Choroid plexus epithelial cell (primary cell): Measurements from ENCODE around the gene NPHP1.

DNA sequence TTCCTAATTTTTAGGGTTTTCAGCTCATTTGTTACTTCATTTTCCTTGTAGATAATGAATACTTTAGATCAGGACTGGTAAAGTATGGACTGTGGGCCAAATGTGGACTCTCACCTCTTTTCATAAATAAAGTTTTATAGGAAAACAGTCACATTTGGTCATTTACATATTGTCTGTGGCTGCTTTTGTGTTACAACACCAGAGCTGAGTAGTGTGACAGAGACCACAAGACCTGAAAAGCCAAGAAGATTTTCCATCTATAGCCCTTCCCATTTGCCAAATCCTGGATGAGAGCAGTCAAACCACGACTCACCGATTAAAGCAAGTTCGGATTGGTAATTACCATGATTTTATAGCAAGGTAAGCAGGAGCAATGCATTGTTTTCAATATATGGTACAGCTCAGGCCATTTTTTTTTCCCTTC lies 9.3 kb upstream of the MALL start:
- RRBS: no CpG with 5 or more reads among the region's 3 CpGs

DNA sequence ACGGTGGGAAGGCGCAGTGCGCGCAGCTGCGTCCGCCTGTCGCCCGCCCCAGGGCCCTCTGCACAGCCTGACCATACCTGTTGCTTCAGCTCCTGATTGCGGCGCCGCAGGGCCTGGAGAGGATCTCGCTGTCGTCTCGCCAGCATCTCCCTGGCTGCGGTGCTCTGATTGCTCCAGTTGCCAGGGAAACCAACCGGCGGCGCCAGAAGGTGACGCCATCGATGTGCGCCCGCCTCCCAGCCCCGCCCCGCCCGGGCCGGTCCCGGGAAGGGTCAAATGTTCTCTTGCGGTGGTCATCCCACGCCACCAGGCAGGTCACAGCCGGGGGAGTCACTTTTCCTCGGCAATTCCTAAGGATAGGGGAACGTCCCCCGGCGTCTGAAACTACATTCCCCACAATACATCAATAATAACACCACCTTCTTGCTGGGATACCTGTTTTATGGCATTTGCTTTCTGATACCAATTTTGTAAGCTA lies at the start of gene NPHP1:
TSS of gene NPHP1 (minus strand) at position 191 of the 478 bp plus-strand sequence.
- RRBS: 2% methylated on average over 14 of the region's 34 CpGs

- RRBS: no CpG with 5 or more reads among the region's 49 CpGs
Observed at GRCh38 chr2:110610176-110610722, 33.2 kb upstream of the RGPD6 start.

- RRBS: no CpG with 5 or more reads among the region's 57 CpGs
Observed at GRCh38 chr2:110610845-110611366, 33.9 kb upstream of the RGPD6 start.

GRCh38 chr2:111118601-111119661 lies 1.8 kb upstream of the BCL2L11 start:
- RRBS: 3% methylated on average over 46 of the region's 93 CpGs

DNA sequence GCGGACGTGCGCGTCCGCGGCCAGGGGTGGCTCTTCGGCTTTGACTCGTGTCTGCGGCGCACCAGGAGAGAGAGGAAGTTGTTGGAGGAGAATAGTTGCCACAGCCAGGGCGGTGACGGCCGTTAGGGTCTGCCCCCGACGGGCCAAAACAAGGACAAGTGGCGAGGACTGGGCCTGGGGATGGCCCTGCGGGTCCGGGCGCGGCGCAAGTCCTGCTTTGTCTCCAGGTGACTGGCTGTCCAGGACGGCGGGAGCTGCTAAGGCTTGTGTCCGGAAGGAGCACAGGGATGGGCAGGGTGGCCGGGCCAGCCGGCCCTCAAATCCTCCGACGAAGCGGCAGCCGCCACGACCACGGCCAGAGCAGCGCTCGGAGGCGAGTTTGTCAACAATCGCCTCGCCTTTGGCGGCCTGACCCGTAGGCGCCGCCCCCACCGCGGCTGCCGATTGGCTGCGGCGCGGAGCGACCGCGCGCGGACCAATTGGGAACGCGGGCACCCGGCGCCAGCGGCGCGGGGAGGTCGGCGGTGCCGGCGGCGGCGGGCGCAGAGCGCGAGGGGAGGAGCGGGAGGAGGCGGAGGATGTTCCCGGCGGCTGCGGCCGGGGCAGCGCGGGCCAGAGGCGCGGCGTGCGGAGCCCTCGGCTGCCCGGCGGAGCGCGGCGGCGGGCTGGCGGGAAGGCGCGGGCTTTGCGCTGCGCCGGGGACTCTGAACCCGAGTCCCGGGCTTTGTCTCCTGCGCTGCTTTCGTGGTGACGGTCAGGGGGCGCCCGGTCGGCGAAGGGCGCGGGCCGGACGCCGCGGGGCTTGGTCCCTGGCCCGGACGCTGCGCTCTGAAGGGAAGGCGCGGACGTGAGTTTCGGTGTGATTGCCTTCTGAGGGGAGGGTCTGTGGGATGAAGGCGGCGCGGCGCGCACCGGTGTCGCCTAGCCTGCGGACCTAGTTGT lies 1.6 kb downstream of the BCL2L11 start:
- RRBS: 1% methylated on average over 53 of the region's 123 CpGs

DNA sequence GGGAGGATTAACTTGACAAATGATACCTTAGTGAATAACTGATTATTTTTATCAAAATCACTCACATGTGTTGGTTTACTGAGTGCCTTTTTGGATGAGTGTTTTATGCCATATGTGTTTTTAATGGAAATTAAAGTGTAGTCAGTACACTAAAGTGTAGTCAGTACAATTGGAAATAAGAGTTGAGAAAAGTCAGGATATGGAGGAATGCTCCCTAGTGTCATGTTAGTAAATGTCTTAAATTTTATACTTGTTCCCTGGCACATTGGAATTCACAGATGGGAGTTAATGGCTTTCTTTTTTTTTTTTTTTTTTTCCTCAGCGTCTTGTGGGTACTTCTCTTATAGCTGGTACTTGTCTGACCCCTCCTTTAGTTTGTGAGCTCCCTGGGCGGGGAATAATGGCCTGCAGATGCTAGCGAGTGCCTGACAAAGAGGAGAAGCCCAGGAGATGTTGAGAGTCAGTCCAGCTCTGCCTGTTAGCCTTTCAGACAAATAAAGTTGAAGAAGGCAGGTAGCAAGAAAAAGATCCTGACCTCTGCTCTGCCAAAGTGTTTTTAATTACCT lies 6.5 kb downstream of the BCL2L11 start:
- RRBS: no CpG with 5 or more reads among the region's 3 CpGs

GRCh38 chr2:111156753-111157792 lies 36.4 kb downstream of the BCL2L11 start:
- RRBS: no CpG with 5 or more reads among the region's 8 CpGs

DNA sequence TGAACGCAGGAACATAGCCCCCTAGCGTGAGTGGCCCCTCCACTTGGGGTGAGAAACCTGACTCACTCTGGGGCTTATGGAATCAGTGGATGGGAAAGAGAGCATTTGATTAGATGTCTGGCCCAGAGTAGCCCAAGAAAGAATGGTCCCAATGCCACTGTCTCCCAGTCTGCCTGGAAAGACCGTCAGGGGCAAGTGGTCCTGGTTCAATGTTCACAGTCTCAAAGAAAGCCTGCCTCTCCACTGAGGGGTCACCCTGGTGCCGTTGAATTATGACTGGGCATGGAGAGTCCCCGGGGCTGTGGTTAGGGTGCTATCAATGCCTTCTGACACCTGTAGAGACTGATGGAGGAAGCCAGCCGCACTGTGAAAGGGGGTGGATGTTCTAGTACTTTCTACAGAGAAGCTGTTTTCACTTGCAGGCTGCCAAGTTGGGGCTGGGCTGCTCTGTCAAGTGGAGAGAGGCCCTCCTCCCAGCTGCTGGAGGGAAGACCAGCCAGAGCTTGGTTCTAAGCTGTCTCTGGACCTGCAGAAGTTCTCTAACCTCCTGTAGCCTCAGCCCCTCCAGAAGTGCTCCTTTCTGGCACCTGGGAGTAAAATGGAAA lies 80.4 kb downstream of the BCL2L11 start:
- RRBS: no CpG with 5 or more reads among the region's 6 CpGs

GRCh38 chr2:111207478-111208517 lies 87.1 kb downstream of the BCL2L11 start:
- RRBS: no CpG with 5 or more reads among the region's 6 CpGs

- RRBS: no CpG with 5 or more reads among the region's 10 CpGs
Observed at GRCh38 chr2:111219091-111219952, 98.6 kb downstream of the BCL2L11 start.

DNA sequence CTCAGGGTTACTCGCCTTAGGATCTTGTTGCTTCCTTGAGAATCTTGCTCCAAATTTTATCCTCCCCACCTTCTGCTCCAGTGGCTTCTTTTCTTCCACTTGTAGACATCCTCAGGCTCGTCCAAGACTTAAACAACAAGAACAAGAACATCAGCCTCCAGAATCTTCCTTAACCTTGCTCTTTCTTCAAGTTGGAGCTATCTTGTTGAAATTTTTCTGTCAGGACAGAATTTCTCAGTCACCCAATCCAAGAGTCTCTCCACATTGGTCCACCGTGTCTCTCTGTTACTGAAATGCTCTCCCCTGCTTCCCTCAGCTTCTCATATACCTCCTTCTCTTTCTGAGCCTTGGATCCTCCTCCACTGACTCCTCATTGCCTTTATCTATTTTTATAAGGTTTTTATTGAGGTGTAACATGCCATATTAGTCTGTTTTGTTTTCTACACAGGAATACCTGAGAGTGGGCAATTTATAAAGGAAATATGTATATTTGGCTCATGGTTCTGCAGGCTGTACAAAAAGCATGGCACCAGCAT lies 113.0 kb downstream of the BCL2L11 start:
- RRBS: no CpG with 5 or more reads among the region's 3 CpGs

DNA sequence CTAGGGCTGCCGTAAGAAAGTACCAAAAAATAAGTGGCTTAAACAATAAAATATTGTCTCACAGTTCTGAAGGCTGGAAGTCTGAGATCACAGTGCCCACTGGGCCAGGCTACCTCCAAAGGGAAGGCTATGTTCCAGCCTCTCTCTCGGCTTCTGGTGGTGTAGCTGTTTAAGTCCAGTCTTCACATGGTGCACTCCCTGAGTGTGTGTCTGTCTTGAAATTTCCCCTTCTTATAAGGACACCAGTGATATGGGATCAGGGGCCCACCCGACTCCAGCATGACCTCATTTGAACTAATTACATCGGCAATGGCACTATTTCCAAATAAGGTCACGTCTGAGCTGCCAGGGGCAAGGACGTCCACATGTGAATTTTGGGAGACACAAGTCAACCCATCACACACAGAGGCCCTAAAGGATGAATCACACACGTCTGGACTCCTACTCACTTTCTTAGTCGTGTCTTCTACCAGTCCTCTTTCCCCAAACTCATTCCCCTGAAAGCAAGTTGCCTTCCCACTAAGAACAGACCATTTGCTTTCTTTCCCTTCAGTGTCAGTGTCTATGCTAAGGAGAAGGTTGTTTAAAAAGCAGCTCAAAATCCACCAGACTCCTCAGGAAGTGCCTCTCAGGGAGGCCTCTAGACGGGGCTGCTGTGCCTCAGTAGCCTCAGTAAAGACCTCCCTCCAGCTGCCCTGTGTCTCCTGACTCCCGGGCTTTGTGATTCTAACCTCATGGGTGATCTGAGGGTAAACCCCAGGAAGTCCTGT lies 359.5 kb downstream of the BCL2L11 start:
- RRBS: no CpG with 5 or more reads among the region's 10 CpGs

DNA sequence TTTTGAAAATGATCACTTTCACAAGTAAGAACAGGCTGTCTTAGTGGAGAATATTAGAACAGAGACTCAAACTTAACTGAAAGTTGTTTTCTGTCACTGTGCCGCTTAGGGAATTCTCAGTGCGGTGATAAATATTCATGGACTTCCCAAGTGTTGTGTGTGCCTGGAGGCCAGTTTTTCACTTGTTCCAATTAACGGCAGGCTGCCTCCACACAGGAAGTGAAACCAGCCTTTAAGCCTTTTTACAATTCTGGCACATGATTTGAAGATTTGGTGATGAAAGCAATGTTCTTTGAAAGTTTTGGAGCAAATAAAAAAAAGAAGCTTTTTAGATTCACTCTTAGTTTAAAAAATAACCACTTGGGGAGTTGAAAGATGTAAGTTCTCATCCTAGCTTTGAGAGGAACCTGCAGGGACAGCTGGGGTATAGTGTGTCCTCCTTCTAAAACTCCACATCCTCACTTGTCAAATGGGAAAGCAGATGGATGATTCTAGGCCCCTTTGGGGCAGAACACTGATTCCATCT lies 8.1 kb downstream of the MERTK start:
- RRBS: no CpG with 5 or more reads among the region's 3 CpGs

GRCh38 chr2:112021845-112022542 lies 33.1 kb upstream of the TMEM87B start:
- RRBS: no CpG with 5 or more reads among the region's 12 CpGs

- RRBS: no CpG with 5 or more reads among the region's 9 CpGs
Observed at GRCh38 chr2:112028493-112028887, 26.6 kb upstream of the TMEM87B start.

GRCh38 chr2:112055780-112056255 lies 749 bp downstream of the TMEM87B start:
- RRBS: no CpG with 5 or more reads among the region's 33 CpGs

- RRBS: 1% methylated on average over 6 of the region's 34 CpGs
Observed at GRCh38 chr2:112275005-112275494, 347 bp upstream of the ZC3H6 start.

GRCh38 chr2:112324008-112324899 lies 48.9 kb downstream of the ZC3H6 start:
- RRBS: no CpG with 5 or more reads among the region's 2 CpGs

DNA sequence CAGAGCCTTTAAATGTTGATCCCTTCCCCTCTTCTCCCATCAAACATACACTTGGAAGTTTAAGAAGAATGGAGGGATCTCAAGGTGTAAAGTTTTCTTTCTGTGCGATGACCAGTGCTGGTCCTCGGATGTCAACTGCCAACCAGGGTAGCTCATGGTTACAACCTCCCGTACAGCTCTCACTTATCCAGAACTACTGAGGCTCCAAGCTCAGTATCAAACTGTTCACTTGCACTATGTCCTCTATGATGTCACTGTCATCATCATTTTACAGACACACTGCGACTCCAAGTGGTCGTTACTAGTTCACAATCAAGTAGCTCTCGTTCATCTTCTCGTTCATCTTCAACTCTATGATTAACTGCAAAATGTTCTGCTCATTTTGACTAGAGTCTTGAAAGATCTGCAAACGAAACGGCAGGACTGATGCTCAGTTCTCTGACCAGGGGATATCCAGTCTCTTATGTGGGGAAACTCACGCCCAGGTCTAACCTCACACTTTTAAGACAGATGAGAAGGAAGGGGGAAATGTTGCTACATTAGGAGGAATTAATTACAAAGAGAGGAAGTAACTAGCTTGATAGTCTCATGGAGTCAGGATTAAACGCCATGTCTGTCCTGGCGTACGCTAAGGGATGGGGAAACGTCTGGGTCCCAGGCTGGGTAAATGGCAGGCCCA lies 929 bp upstream of the CHCHD5 start:
- RRBS: no CpG with 5 or more reads among the region's 14 CpGs